Measurements from ENCODE around the gene IRS2.

DNA sequence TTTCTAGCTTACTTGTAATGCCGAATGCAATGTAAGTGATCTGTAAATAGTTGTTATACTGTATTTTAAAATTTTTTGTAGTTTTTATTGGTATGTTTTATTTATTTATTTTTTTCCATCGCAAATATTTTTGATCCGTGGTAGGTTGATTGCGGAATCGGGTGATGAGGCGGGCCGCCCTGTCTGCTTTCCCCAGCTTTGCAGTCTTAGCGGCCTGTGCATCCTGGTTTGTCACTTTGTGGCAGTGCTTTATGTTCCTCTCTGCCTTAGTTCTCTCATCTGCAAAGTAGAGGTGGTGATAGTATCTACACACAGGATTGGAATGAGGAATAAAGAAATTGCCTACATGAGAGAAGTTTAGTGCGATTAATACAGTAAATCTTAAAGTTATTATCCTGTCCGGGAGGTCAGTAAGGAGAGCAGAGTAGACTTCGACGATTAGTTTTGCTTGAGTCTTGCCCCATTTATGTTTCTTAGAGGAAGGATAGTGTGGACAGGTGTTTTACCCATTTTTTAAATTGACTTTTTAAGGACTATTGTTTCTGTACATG, 890 bp downstream of the ERCC5 start:
- PRO-cap: bidirectional peak, plus-strand start at position 234 of the sequence, minus-strand start outside the sequence

DNA sequence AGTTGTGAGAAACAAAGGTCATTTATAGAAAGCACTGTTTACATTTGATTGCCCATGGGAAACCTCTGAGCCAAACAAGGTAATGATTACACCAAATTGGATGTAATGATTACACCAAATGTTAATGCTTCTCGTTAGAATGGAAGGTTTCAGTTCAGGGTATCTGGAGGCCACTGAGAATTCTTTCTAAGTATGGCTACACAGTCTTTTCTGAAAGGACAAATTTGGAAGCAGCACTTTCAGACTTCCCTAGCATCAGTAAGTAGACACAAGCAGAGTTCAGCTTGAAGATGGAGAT, 451.3 kb upstream of the SLC10A2 start:
- PRO-cap: no peak

DNA sequence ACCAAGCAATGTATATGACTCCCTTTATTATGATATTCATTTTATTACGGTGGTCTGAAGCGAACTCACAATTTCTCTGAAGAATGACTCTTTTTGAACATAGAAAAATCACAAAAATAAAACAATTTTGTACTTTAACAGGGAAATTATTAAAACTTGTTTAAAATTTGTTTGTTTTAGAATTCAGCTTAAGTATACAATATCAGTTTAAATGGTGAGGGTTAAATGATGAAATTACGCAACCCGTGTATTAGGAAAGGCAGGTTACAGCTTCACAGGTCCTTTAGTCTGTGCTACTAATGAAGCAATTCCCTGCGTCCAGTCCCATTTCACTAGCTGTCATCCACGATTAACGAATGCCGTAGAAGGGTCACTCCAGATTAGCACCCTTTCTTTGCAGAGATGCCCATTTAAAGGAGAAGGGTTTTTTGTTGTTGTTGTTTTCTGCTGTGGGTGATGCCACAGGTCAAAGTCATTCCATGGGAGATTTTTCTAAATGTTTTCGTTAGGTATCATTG, 457.6 kb upstream of the SLC10A2 start:
- PRO-cap: no peak

DNA sequence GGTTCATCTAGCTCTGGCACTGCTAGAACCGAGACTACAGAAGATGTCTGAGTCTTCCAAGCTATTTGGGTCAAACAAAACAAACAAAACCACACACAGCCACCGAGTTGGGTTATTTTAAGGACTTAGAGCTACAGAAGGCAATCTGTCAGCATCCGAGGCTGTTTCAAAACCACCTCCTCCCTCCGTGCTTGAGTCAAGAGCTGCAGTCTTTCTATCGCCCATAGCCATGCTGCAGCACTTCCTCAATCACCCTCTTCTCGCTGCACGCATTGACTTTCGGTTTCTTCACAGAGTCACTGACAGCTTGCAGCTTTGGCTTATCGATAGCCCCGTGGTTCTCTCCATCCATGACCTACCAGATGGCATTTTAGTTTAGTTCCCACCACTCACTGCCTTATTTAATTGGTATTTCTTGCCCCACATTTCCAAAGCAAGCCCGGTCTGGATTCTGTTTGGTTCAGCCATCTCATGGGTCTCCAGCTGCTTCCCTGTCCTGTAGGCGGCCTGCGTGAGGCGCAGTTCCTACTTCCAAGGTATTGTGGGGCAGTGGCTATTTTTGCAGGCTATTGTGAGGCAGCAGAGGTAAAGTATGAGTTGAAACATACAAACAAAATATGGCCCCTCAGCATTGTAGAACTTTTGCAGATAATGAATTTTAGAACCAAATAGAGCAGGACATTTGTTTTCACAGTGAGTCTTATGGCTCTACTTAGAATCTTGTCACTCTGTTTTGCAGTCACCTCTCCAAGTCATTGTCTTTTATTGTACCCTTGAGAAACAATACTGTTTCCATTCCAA, 325.9 kb upstream of the DAOA start:
- PRO-cap: bidirectional peak, plus-strand start at position 252 of the sequence, minus-strand start at position 262 of the sequence; unidirectional peak, minus-strand start at position 509 of the sequence

- PRO-cap: no peak
Measured at GRCh38 chr13:106352223-106352493, 183.3 kb downstream of the EFNB2 start.

DNA sequence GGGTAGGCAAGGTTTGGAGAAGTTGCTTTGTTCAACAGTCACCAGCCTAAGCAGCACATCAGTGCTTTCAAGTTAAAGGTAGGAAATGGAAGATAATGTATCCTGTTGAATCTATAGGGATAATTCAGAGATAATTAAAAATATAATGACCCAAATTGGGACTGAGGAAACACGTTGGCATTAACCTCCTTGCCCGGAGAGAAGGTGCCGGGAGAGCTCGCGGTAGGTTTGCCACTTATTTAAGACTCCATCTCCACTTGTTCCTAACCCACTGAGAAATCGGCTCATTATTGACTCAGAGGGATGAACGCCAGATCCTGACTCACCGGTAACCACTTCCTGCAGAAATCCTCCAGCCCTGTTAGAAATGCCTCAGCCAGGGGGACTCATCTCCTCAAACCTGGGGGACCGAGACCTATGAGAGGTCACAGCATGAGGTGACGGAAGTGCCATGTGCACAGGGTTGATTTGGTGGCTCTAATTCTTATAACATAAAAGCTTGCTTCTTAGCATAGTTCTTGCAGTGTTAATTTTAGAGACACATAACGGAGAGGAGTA, 159.2 kb downstream of the EFNB2 start:
- PRO-cap: no peak

DNA sequence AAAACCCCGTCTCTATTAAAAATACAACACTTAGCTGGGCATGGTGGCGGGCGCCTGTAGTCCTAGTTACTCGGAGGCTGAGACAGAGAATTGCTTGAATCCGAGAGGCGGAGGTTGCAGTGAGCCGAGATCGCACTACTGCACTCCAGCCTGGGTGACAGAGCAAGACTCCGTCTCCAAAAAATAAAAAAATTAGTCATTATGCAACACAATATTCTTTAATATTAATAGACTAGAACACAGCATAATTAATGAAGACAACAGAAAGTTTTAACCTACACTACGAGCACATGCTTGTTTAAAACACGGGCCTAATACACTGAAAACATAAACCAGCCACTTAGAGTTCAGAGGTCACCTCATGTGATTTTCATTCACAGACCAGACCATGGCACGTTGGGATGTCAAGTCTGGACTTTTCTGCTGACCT, 17.3 kb downstream of the EFNB2 start:
- PRO-cap: unidirectional peak, plus-strand start at position 296 of the sequence

DNA sequence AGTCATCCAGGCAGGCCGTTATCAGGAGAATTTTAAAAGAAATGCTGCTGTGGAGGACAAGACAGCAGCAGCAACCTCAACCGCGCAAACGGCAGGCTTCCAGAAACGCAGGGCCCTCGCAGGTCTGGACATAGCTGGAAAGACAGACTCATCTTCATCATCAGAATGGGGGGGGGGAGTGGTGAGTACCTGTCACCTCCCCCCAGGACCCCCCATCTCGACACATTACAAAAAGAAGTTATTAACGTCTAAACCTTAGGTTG, 2.9 kb downstream of the EFNB2 start:
- PRO-cap: no peak

DNA sequence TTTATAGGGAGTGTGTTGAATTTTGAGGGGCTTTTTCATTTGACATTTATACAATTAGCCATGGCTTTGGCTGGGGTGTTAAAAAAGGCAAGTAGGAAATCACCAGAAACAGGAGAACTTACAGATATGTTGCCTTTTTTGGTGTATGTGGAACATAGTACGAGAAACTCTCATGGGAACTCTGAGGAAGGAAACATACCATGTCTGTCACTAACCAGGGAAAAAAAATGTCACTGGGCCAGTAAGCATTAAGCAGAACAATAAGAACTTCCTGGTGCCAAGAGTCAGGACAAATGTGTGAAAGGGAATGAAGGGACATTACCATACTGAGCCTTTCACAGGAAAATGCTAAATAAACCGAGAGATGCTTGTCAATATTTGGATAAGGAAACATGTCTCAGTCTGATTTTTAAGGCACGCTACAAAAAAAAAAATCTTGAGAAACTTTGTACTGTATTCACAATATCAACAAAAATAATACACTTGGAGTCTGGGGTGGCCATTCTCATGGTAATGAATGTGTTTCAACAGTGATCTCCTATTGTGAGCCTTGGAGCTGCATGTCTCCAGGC, 112.9 kb upstream of the ARGLU1 start:
- PRO-cap: no peak

GRCh38 chr13:106916841-106917156, 348.9 kb upstream of the ARGLU1 start:
- PRO-cap: no peak

DNA sequence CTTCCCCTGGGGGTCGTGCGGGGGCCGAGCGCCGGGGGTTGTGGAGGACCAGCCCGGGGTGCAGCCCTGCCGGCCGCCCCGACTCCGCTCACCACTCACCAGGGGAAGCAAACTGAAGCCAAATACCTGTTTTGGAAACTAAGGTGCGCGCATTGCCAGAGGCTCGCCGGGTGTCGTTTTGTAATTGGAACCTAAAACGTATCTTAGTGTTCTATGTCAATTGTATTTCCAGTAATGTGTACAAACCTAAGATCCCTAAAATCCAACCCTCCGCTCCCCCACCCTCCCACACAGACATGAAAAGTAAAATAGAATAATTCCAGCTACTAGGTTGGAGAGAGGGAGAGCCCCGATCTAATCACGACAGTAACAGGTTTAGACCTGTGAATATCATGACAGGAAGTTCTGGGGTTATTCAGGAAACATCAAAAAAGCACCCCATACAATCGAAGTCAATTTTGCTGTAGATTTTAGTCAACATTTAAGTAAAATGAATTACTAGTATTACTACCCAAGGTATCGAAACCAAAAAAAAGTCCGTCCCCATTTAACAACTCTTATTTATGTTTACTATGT, 701 bp downstream of the ABHD13 start:
- PRO-cap: no peak

GRCh38 chr13:108587337-108587536, 42.2 kb upstream of the MYO16 start:
- PRO-cap: unidirectional peak, minus-strand start at chr13:108587452

- PRO-cap: no peak
Measured at GRCh38 chr13:109154089-109155017, 524.9 kb downstream of the MYO16 start.

DNA sequence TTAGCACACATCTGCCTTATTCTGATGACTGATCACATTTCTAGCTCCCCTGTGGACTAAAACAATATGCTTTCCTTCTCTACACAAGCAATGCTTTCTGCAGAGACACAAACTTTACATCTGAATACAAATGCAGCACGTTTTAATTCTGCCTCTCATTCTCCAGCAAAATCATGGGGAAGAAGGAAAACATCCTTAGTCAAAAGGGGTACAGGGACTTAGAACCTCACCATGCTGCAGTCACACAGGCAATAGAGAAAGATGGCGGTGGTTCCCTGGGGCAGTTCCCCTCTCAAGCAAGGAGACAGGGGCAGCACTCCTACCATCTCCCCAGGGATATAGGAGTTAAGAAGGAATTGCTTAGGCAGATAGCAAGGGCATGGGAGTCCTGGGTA, 514.9 kb downstream of the IRS2 start:
- PRO-cap: no peak

- PRO-cap: no peak
Measured at GRCh38 chr13:109685256-109685951, 101.0 kb downstream of the IRS2 start.

DNA sequence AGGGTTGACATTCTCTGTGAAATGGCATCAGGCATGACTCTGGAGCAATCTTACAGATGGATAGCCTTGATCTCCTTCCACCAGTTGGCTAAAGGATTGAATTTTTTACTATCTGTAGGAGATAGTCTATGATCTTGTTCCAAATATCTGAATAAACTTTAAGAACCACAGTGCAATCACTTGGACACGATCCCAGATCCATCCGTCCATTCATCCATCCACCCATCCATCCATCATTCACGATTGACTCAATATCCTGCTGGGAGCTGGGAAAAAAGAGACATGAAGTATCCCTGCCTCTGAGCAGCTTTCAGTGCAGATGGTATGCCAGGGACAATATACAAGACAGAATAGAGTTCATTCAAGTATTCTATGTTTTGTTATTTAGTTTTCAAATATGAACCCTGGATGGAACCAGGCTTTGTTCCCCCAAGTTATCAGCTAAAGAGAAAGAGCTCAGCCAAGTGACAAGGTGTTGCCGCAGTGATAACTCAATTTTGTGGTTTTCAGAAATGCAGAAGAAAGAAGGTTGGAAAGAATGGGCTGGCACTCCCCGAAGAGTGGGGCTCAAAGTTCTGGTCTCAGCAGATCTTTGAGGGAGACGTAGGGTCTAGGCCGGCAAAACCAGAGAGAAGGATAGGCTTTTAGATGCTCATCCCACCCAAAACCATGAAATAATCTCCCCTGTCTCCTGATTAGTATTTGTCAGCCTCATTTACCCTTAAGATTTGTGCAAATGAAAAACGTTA, 66.3 kb downstream of the IRS2 start:
- PRO-cap: no peak

GRCh38 chr13:109764158-109764567, 22.2 kb downstream of the IRS2 start:
- PRO-cap: no peak

DNA sequence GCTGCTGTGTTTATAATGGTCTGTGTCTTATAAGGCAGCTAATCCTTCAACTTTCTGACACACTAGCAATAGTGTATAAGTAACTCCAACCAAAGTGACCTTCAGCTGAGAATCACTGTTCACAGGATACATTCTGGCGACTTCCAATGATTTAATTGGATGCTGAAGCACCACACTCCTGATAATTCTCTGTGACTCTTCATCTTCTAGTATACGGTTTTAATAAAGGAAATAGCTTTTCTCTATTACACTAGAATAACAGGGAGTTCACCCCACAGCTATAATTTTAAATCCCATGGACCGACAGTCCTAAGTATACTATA, 6.1 kb downstream of the IRS2 start:
- PRO-cap: no peak

DNA sequence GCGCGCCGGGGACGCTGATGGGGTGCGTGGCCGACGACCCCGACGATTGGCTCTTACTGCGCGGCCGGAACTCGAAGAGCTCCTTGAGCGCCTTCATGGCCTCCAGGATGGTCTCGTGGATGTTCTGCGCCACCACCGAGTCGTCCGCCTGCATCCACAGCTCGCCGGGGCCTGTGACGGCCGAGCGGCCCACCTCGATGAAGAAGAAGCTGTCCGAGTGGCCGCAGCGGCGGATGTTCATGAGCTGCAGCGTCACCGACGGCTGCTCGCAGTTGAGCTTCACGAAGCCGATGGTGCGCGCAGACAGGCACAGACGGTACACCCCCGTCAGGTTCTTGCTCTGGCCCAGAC, 1.3 kb downstream of the IRS2 start:
- PRO-cap: no peak

DNA sequence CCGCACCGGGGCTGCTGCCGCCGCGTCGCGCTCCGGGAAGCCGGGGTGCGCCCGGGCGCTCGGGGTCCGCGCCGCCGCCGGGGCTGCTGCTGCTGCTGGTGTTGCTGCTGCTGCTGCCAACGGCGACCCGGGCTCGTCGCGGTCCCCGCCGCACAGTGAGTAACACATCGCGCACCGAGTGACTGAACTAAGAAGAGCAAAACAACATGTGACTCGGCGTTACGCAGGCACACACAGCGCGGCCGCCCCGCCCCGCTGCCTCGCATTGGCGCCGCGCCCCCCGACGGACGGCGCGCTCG, at the start of gene IRS2:
Gene IRS2, minus strand, starts transcription at position 164 of the 299 bp plus-strand sequence.
- PRO-cap: bidirectional peak, plus-strand start outside the sequence, minus-strand start at position 157 of the sequence

Data from left lung (tissue), 1 donor.